Endometrial microvascular endothelial cells (primary cell): ENCODE measurements around the genes IGLL1, ZNF70, GSTT4 and GGT5.

DNA sequence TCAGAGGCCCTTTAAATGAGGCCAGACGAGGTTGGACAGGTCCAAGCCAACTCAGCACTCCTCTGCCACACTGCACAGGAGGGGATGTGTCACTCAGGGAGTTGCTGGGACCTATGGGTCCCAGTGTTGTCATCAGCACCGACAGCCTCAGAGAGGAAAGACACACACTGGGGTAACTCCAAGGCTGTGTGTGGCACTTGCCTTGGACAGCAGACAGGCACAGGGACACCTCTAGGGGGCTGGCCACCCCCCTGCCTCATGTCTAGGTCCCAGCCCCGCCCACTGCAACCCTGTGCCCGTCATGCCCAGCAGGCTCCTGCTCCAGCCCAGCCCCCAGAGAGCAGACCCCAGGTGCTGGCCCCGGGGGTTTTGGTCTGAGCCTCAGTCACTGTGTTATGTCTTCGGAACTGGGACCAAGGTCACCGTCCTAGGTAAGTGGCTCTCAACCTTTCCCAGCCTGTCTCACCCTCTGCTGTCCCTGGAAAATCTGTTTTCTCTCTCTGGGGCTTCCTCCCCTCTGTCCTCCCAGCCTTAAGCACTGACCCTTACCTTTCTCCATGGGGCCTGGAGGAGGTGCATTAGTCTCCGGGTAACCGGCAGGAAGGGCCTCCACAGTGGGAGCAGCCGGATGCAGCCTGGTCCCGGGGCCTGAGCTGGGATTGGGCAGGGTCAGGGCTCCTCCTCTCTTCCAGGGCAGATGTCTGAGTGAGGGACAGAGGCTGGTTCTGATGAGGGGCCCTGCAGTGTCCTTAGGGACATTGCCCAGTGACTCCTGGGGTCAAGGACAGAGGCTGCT lies 6.0 kb downstream of the IGLL5 start:
- RAMPAGE, long total RNA, result no peak

- RAMPAGE, long total RNA, result no peak
Measured at GRCh38 chr22:22903625-22904100, 16.0 kb downstream of the IGLL5 start.

- RAMPAGE, long total RNA, result no peak
Measured at GRCh38 chr22:23016838-23017404, 53.4 kb upstream of the GNAZ start.

GRCh38 chr22:23217560-23218102 lies 37.3 kb downstream of the BCR start:
- RAMPAGE, long total RNA, result no peak

DNA sequence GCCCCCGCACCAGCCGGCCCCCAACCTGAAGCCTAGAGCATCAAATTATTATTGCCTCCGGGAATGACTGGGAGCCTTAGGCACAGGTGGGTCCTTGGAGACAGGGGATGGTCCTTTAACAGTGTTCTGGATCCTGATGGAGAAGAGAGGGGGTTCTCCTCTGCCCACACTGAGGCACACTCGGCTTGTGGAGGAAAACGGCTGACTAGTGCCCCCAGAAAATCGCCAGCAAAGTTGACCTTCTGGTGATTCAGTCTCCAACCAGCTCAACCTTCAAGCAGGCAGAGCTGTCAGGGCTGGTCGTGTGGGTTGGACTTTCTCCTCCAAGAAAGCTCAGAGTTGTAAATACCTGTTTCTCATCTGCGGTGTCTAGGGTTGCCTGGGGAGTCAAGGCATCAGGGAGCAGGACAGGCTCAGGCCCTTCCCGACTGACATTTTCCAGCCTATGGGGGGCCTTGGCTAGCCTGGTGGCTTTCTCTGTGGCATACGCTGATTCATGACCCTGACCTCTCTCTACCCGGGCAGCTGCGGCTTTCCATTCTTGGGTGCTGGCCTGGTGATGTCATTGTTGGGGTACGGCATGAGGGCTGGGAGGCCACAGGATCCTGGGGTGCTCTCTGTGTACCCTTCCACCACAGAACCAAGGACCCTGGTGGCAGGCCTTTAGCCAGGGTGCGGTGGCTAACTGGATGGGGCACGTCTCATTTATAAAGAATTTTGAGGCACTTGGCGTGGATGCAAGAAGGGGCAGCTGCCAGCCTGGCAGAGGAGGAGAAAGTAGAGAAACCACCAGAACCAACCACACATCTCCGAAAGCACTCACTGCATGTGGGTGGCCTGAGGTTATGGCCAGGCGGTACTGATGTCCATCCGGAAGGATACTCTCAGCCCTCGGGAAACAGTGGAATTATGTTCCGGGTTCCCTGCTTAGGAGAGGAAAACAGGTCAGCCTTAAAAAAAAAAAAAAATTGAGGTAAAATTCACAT lies 64.8 kb downstream of the BCR start:
- RAMPAGE, long total RNA, result no peak

DNA sequence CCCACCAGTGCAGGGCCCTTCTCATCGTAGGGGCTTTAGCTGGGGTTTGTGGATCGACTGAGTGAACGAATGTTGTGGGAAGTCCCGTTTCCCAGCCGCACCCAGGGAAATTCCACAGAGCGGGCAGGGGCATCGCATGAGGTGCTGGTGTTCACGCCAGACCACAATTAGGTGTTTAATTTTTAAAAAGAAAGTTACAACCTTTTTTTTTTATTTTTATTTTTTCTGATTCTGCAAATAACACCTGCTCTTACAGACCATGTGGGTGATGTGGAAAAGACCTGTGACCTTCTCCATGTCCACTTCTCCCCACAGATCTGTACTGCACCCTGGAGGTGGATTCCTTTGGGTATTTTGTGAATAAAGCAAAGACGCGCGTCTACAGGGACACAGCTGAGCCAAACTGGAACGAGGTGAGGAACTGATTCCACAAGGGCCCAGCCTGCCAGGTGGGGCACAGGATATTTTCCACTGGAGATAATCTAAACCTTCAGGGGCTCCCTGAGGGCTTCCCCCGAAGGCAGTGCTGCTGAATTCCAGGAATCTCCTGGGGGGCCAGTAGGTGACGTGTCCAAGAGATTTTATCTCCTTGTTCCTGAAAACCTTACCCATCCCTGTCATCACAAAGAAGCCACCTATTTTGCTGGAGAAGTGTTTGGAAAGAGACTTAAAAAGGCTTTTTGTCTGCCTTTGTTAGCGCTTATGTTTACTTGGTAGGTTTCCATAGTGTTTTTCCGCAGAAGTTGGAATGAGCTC lies 112.1 kb downstream of the BCR start:
- RAMPAGE, long total RNA, result no peak

- RAMPAGE, long total RNA, result no peak
Measured at GRCh38 chr22:23306336-23307167, 126.2 kb downstream of the BCR start.

GRCh38 chr22:23458687-23459442 lies 121.2 kb downstream of the IGLL1 start:
- RAMPAGE, long total RNA, result no peak

DNA sequence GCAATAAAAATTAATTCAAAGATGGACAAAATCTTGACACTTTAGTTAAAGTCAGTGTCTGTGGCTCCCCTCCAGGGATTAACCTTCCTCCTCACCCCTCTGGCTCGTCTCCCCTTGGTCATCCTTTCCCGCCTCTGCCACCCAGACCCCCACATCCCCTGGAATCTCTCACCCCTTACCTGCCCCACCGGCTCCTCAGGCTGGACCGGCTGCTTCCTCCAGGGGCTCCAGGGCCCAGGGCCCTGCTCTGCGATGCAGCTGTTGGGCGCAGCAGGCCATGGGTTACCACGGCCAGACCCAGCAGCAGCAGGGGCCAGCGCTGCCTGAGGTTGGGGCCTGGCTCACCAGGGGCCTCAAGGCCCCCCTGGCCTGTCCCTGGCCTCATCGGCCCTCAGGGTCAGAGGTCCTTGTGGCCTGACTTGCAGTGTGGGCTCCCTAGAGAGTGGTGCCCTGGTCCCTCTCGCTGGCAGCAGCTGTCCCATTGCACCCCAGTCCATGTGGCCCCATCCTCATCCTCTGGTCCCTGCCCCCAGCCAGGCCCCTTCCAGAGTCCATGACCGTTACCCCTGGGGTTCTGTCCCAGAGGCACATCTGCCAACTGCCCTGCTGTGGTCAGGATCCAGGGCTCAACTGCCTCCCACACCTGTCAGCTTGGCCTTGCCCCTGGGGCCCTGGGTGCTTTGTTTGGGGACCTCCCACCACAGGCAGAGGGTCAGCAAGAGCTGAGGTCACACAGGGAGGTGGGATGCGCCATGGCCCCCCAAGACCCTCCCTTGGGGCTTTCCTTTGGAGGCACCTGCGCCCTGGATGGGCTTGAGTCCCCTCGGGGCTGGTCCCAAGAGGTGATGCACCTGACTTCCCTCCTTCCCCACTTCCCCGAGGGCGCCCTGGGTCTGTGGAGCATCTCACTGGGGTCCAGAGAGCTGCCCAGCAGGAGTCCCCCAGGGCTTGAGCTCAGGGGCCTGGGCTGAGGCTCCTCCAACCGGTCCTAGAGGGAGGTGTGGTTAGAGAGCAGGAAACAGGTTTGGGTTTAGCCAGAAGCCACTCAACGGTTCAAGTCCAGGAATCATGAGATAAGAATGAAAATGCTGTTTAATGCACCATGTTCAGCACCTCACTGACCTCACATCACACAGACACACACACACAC lies at the start of gene IGLL1:
Gene IGLL1 (minus strand): TSS at position 485 of the 1,150 bp plus-strand sequence.
- RAMPAGE, long total RNA, result no peak

DNA sequence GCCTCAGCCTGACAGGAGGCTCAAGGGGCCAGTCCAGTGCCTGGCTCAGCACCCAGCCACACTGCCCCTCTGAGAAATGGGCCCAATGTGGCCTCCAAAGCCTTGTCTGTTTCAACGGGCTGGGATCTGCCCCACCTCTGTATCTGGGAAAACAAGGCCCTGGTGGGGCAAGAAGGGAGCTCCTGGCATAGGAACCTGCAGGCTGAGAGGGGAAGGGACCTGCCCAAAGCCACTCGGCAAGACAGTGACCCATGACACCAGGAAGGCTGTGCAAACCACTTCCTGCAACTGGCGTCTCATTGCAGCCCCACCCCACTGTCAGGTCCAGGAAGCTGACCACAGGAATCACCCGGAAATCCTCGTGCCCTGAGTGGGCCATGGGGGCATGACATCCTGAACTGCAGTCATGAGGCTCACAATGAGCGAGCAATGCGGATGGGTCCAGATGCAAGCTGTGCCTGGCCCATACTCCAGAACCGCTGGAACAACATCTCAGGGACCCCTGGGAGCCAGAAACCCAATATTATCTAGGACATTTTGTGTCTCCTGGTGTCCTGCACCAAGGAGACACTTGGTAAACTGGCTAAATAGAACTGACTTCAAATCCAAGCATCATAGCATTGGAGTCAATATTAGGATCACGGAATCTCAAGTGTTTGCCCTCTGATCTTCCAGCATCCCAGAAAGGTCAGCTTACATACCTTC lies 14.8 kb upstream of the RGL4 start:
- RAMPAGE, long total RNA, result no peak

DNA sequence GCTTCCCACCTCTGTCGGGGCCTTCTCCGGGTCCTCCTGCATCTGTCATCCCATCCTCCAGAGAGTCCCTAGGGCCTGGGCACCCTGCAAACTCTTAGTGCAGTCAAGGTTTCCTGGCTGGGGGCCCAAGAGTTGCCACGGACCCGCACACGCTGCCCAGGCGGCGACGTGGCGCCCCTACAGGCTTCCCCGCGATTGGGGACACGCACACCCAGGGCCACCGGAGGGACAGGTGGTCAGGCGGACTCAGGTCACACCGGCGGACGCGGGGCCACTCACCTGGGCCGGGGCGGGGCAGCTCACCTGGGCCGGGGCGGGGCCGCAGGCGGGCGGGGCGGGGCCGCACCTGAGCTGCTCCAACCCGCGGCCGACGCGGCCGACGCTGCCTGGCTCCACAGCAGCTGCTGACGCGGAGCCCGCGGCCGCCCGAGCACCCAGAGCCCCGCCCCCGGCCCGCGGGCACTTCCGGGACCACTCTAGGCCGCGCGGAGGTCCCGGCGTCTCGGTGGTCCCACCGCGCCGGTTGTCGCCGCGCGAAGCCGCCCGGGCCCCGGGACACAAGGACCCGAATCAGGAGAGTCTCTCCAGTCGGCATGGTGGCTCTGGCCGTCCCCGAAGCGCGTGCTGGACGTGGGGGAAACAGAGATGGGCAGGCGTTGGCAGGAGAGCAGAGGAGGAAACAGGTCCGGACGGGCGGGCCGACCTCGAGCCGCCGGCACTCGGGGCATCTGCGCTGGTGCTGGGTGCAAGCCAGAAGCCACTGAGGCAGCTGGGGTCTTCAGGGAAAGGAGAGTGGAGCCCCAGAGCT lies at the start of gene ZNF70:
Gene ZNF70 (minus strand): TSS at position 411 of the 808 bp plus-strand sequence.
- RAMPAGE, long total RNA, result no peak

DNA sequence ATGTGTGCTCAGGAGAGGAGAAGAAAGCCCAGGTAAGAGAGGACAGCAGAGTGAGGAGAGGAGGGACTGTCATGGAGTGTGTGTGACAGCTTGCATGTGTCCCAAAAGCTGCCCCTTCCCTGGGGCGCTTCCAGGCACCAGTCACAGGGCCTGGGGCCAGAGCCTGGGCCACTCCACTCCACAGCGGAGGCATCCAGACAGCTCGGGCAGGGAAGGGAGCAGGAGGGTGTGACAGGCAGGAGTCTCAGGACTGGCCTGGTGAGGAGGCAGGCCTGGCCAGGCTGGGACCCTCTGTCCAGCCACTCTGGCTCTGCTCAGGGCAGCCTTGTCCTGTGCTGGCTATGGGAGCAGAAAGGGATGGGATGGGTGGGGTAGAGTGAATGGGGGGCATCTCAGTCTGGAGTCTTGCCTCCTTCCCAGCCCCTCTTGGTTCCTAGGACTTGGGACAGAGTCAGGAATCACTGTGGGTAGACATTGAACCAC lies 1.0 kb downstream of the MMP11 start:
- RAMPAGE, long total RNA, result no peak

DNA sequence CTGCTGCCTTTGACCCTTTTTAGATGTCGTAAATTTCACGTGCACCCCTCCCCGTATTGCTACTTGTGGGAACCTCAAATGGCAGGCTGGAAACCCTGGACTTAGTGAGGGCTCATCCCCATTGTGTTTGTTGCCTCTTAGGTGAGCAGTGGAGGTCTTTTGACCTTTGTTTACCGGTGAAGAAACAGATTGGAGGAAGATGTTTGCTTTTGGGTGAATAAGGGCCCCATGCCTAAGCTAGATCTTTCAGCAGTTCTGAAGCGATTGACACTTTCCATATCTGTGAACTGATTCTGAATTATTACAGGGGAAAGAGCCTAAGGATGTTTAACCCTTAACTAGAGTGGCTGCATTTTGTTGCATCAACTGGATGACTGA lies 827 bp downstream of the SMARCB1 start:
- RAMPAGE, long total RNA, result no peak

DNA sequence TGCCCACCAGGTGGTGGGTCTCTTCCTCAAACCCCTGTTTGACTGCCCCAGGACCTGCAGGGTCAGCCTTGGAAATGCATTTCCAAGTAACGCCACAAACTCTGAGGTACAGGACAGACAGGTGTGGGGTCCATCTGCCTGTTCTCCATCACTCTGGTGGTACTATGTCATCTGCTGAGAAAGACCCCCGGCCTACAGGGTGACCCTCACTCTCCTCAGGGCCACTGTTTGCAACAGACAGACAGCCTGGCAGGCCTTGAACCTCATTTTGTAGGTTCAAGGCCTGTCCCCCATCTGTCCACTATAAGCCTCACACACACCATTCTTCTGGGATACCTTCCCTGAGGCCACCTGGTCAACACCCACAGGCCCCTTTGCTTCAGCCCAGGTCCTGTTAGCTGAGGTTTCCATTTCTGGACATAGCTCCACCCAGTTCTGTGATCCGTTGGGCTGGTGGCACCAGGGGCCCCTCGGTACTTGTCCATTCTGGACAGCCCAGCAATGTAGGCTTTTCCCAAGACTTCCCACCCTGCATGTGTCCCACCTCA lies 3.0 kb downstream of the MIF start:
- RAMPAGE, long total RNA, result no peak

- RAMPAGE, long total RNA, result no peak
Measured at GRCh38 chr22:24005091-24005803, at the start of gene GSTT4. GSTT4 (minus strand) TSS chr22:24005453.

DNA sequence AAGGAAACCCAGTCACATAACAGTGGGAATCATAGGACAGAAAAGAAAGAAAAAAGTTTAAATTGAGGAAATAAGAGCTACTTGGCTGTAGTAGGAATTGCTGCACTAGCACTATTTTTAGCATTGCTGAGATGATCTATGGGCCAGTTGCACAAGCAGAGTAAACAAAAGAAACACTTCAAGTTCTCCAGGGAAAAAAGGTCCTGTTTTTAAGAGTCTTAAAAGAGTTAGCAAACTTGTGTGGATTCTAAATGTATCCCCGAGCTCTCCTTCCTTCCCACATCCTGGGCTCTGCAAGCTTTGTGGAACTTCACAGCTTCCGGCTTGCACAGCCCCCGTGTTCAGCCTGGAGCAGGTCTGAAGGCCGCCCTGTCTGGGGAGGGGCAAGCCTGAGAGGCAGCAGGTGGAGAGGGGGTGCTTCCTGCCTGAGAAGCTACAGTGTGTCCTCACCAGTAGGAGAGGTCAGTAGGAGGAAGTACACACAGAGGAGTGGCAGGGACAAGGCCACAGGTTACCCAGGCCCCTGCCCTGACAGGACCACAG lies 35.1 kb upstream of the SUSD2 start:
- RAMPAGE, long total RNA, result no peak

GRCh38 chr22:24244902-24245417 lies at the start of gene GGT5:
GGT5 (minus strand) TSS chr22:24245082.
- RAMPAGE, long total RNA, result no peak

DNA sequence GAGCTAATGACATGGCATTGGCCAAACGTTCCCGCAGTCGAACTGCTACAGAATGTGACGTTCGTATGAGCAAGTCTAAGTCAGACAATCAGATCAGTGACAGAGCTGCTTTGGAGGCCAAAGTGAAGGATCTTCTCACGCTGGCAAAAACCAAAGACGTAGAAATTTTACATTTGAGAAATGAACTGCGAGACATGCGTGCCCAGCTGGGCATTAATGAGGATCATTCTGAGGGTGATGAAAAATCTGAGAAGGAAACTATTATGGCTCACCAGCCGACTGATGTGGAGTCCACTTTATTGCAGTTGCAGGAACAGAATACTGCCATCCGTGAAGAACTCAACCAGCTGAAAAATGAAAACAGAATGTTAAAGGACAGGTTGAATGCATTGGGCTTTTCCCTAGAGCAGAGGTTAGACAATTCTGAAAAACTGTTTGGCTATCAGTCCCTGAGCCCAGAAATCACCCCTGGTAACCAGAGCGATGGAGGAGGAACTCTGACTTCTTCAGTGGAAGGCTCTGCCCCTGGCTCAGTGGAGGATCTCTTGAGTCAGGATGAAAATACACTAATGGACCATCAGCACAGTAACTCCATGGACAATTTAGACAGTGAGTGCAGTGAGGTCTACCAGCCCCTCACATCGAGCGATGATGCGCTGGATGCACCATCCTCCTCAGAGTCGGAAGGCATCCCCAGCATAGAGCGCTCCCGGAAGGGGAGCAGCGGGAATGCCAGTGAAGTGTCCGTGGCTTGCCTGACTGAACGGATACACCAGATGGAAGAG lies 51.0 kb downstream of the SPECC1L start:
- RAMPAGE, long total RNA, result no peak

DNA sequence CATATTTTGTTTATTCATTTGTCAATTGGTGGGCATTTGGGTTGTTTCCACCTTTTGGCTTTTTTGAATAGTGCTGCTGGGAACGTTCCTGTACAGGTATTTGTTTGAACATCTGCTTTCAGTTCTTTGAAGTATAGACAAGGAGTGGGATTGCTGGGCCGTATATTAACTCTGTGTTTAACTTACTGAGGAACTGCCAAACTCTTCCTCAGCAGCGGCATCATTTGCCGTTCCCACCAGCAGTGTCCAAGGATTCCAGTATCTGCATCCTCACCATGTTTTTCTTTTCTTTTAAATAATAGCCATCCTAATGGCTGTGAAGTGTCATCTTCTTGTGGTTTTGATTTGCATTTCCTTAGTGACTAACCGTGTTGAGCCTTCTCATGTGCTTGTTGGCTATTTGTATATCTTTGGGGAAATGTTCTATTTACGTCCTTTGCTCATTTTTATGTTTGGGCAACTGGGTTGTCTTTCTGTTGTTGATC lies 26.9 kb upstream of the ADORA2A start:
- RAMPAGE, long total RNA, result no peak

GRCh38 chr22:24400930-24401891 lies 26.2 kb upstream of the ADORA2A start:
- RAMPAGE, long total RNA, result no peak